ENCODE measurements around a stretch of chr1.

DNA sequence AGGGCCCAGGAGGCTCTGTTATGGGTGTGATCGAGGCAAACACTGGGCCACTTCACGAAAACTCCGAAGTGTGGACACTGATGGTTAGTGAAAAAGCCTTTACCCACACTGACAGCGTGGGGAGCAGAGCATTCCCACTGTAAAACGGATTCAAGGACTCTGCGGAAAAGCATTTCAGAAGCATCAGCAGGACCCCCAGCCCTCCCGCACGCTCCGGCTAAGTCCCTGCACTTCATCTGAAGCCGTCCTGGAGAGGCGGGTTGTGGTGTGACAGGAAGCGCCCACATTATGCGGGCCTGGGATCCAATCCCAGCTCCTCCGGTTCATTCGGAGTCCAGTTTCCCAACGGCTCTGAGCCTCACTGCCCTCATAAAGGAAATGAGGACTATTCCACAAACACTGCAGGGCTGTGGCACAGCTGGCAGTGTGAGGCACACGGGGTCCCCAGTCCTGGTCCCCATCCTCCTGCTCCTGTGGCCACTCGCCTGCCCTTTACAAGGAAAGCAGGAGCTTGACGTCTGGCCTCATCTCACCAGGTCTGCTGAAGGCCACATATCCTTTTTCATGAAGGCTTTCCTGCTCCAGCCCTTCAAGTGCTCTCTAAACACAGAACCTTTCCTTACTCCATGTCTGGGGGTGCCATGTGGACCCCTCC is 63.2 kb downstream of the MRPL37 start:
- RRBS, 2 experiments, result 100% methylated on average over 4 of the region's 19 CpGs
CAGE:
- cytosol, long polyA minus RNA, result no peak
- cytosol, long polyA plus RNA, result no peak
- long polyA plus RNA, result no peak
- nucleus, long polyA minus RNA, result no peak
- nucleus, long polyA plus RNA, result no peak

DNA sequence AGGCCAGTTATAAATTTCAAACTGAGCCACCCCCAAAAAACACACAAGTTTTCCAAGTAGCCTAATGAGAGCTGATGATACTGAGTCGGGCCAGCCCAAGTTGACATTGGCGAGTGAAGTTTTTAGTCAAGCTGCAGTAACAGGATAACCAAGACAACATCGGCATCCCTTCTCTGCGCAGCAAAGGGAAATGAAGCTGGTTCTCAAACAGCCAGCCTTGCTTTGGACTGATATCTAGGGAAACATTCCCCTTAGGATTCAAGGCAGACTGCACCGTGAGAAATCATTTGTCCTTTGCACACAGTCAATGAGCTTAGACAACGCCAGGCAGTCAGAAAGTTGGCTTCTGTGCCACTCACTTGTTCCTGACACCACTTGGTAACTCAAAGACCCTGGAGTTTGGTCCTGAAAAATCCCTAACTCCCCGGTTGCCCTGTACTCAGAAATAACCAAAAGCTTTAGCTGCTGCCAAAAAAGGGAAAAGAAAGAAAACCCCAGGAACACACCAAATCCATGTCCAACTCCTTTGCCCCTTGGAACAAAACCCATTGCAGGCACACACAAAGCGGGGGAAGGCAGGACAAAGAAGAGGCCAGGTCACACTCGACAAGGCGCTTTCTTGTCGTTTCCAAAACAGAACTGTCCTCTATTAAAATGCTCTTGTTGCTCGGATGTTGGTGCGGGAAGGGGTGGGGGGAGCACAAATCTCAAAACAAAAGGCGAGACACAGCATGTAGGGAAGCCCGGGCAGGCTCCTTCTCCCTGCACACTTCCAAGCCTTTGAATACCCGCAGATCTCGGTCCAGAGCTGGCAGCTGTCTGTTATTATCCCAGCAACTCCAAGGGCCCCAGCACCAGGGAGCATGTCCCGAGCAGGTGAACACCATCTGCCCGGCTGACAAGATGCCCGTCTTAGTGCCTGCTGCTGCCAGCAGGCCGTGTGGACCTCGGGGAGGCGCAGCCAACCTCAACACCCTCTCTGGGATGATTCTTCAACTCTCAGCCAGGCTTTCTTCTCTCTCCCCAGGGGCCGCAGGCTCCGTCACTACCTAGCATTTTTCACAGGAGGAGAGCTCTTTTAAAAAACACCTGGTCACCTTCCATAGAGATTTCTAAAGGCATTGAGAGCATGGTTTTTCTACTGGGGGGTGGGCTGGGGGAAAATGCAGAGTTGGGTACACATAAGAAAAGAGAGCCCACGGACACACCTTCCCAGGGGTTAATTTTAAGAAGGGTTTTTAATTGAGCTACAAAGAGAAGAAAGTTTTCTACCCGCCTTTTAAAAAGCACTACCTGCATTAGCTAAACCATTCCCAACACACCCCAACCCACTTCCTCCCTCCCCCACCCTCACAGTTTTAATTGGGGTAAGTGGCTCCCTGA is 109.8 kb downstream of the MRPL37 start:
- RRBS, 2 experiments, result no CpG with 5 or more reads among the region's 27 CpGs
CAGE:
- cytosol, long polyA minus RNA, result no peak
- cytosol, long polyA plus RNA, result no peak
- long polyA plus RNA, result no peak
- nucleus, long polyA minus RNA, result start-site peak on the minus strand centred at position 1,103 of the sequence, 58 bp wide, 5 reads
- nucleus, long polyA plus RNA, result no peak

GRCh38 chr1:54344663-54345722 is 145.0 kb downstream of the MRPL37 start:
- RRBS, 2 experiments, result no CpG with 5 or more reads among the region's 20 CpGs
CAGE:
- cytosol, long polyA minus RNA, result no peak
- cytosol, long polyA plus RNA, result no peak
- long polyA plus RNA, result no peak
- nucleus, long polyA minus RNA, result no peak
- nucleus, long polyA plus RNA, result no peak

- RRBS, 2 experiments, result no CpG with 5 or more reads among the region's 7 CpGs
CAGE:
- cytosol, long polyA minus RNA, result no peak
- cytosol, long polyA plus RNA, result no peak
- long polyA plus RNA, result no peak
- nucleus, long polyA minus RNA, result no peak
- nucleus, long polyA plus RNA, result no peak
These were observed 149.8 kb downstream of the MRPL37 start for GRCh38 chr1:54349646-54350207.

- RRBS, 2 experiments, result no CpG with 5 or more reads among the region's 14 CpGs
CAGE:
- cytosol, long polyA minus RNA, result no peak
- cytosol, long polyA plus RNA, result no peak
- long polyA plus RNA, result no peak
- nucleus, long polyA minus RNA, result no peak
- nucleus, long polyA plus RNA, result no peak
These were observed 151.5 kb downstream of the MRPL37 start for GRCh38 chr1:54351164-54352122.

- RRBS, 2 experiments, result no CpG with 5 or more reads among the region's 3 CpGs
CAGE:
- cytosol, long polyA minus RNA, result no peak
- cytosol, long polyA plus RNA, result no peak
- long polyA plus RNA, result no peak
- nucleus, long polyA minus RNA, result no peak
- nucleus, long polyA plus RNA, result no peak
These were observed 139.8 kb upstream of the ACOT11 start for GRCh38 chr1:54408278-54408600.

DNA sequence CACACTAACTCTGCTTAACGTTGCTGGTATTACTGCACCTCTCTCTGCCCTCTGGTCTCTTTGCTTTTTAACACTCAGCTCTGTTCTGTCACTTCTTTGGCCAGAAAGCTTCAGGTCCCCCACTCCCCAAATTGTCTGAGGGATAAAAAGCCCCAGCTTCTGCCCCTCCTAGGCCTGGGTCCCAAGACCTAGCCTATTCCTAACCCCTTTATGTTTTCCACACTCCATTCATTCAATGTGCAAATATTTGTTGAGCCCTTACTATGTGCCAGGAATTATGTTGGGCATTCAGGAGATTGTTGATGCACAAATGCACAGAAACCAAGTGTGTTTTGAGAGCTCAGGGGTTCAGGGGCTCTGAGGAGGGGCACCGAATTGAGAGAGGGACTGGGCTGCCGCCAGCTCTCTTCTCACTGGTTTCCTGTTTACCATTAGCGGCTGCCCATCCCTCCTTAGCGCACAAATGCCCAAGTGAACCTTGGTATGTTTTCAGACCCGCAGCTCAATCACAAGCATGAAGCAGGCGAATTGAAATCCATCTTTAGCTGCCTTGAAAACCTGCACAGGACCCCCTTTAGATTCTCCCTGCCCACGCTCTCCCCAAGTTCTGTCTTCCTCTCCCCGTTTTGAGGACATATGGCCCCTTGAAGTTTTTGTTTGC is 61.3 kb upstream of the ACOT11 start:
- RRBS, 2 experiments, result no CpG with 5 or more reads among the region's 9 CpGs
CAGE:
- cytosol, long polyA minus RNA, result no peak
- cytosol, long polyA plus RNA, result no peak
- long polyA plus RNA, result no peak
- nucleus, long polyA minus RNA, result no peak
- nucleus, long polyA plus RNA, result no peak

DNA sequence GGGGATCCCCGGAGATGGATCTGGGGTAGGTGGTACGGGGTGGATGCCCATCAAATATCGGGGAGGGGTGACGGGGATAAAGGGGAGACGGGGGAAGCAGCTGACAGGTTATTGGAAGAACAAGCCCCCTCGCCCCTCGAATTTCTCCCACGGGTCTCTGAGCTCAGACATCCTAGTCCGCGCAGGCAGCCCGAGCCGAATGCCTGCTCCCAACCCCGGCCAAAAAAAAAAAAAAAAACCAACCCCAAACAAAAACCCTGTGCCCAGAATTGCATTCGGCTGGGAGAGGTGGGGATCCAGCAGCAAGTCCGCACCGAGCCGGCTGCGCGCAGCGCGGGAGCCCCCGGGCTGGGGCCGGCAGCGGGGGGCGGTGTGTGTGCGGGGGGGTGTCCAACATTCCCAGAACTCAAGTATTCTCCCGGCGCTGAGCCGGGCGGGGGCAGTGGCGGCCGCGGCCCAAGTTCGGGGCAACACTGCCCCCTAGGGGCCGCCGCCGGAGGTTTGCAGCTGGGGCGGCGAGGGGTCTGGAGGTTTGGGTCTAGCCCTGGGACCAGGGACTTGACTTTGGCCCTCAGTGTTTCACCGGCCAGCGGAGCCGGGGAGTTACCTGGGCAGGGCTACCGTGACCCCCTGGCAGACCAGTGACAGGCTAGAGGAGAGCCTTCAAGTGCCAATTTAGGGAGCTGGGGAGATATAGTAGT is 58.8 kb upstream of the ACOT11 start:
- RRBS, 2 experiments, result under 1 to 1% methylated on average over 15 to 21 of the region's 43 CpGs
CAGE:
- cytosol, long polyA minus RNA, result no peak
- cytosol, long polyA plus RNA, result no peak
- long polyA plus RNA, result no peak
- nucleus, long polyA minus RNA, result no peak
- nucleus, long polyA plus RNA, result no peak

DNA sequence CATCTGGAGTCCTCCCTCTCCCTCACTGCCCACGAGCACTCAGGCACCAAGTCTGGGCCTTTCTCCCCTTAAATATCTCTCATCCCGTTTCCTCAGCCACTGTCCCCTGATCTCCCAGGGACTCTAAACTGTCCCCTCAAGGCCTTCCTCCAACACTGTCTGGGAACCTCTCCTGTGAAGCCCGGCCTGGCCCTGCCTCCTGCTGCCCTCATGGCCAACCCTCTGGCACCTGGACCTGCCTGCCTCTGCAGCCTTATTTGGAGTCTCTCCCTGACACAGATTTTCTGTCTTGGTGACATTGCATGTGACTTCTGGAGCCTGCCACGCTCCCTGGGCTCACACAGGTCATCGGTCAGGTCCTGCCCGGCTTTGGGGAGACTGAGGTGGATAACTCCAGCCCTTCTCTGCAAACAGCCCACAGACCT is 57.2 kb upstream of the ACOT11 start:
- RRBS, 2 experiments, result no CpG with 5 or more reads among the region's 6 CpGs
CAGE:
- cytosol, long polyA minus RNA, result no peak
- cytosol, long polyA plus RNA, result no peak
- long polyA plus RNA, result no peak
- nucleus, long polyA minus RNA, result no peak
- nucleus, long polyA plus RNA, result no peak

DNA sequence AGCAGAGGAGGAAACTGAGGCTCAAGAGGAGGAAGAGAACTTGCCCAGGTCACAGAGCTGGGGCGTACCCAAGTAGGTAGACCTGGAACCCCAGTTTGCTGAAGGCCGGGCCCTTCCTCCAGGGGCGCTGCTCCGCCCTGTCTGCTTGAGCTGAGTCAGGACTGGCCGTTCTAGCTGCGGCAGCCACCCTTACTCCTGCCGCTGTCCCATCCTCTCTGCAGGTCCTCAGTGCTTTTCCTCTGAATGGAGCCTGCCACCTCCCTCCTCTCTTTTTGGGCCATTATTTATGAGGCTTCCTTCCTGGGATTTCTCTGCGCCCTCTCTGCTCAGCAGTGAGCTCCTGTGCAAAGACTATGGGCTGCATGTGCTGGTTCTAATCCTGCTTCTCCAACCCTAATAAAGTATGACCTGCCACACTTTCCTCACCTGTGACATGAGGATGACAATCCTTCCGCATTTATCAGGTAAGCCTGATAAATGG is 404 bp upstream of the TTC22 start:
- RRBS, 2 experiments, result no CpG with 5 or more reads among the region's 9 CpGs
CAGE:
- cytosol, long polyA minus RNA, result no peak
- cytosol, long polyA plus RNA, result no peak
- long polyA plus RNA, result no peak
- nucleus, long polyA minus RNA, result no peak
- nucleus, long polyA plus RNA, result no peak

- RRBS, 2 experiments, result no CpG with 5 or more reads among the region's 5 CpGs
CAGE:
- cytosol, long polyA minus RNA, result no peak
- cytosol, long polyA plus RNA, result no peak
- long polyA plus RNA, result no peak
- nucleus, long polyA minus RNA, result no peak
- nucleus, long polyA plus RNA, result no peak
These were observed 39.3 kb downstream of the DHCR24 start for GRCh38 chr1:54847351-54848484.

GRCh38 chr1:54848716-54849248 is 38.2 kb downstream of the DHCR24 start:
- RRBS, 2 experiments, result no CpG with 5 or more reads among the region's 4 CpGs
CAGE:
- cytosol, long polyA minus RNA, result no peak
- cytosol, long polyA plus RNA, result no peak
- long polyA plus RNA, result no peak
- nucleus, long polyA minus RNA, result no peak
- nucleus, long polyA plus RNA, result no peak

DNA sequence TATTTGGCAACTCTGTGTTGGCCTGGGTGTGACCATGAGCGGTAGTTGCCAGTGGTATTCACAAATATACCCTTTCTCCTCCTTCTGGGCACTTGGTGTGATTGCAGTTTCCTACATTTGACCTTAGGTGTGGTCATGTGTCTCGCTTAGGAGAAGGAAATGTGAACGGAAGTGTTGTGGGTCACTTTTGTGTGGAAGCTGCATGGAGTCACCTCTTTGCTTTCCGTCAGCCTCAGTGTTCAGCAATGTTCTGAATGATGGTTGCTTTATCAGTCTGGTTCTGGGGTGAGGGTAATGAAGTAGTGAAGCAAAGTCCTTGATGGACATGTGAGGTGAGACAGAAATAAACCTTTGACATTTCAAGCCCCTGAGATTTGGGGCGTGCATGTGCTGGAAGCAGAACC is 3.4 kb upstream of the PCSK9 start:
- RRBS, 2 experiments, result no CpG with 5 or more reads among the region's 5 CpGs
CAGE:
- cytosol, long polyA minus RNA, result no peak
- cytosol, long polyA plus RNA, result no peak
- long polyA plus RNA, result no peak
- nucleus, long polyA minus RNA, result no peak
- nucleus, long polyA plus RNA, result no peak

DNA sequence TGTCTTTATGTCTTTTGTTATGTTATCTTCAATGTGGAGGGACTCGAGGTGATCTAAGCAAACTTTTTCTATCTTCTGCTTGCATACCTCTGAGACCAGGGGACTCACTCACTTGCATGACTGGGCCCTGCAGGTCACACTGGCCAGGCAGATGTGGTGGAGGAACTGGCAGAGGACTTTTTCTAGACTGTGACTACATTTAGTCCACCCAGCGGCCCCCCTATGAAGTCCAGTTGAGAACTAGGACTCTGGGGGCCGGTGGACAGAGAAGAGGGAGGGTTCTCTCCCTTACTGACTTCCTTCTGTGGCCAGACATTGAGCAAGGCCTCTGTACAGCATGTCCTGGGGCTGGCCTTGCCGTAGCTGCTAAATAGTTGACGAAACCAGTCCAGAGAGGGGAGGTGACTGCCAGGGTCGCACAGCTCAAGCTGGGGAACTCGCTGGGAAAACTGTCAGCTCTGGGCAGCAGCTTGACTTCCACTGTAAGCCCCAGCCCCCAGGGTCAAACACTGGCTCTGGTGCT is 13.8 kb downstream of the PCSK9 start:
- RRBS, 2 experiments, result no CpG with 5 or more reads among the region's 7 CpGs
CAGE:
- cytosol, long polyA minus RNA, result no peak
- cytosol, long polyA plus RNA, result no peak
- long polyA plus RNA, result no peak
- nucleus, long polyA minus RNA, result no peak
- nucleus, long polyA plus RNA, result no peak

DNA sequence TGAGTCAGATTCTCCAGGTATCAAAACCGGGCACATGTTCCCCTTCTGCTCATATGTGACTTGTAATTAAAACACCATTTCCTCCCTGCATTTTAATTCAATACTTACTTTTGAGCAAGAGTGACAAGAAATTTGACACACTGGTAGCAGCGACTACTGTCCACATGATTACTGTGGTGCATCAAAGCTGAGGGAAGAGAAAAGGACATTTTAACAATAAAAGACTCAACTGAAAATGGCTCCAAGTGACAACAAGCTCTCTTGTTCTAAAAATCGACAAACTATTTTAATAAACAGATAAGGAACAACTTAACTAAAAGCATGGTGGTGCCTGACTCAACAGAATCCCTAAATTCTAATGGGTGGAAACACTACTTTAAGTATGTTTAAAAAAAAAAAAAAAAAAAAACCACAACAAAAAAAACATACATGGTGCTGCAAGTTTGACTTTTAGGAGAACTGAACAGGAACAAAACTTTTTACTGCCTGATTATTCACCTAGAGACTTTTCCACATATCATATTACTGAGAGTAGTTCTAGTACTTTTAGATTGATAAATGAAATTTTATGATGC is 34.5 kb downstream of the PCSK9 start:
- RRBS, 2 experiments, result no CpG with 5 or more reads among the region's 3 CpGs
CAGE:
- cytosol, long polyA minus RNA, result no peak
- cytosol, long polyA plus RNA, result no peak
- long polyA plus RNA, result no peak
- nucleus, long polyA minus RNA, result no peak
- nucleus, long polyA plus RNA, result no peak

DNA sequence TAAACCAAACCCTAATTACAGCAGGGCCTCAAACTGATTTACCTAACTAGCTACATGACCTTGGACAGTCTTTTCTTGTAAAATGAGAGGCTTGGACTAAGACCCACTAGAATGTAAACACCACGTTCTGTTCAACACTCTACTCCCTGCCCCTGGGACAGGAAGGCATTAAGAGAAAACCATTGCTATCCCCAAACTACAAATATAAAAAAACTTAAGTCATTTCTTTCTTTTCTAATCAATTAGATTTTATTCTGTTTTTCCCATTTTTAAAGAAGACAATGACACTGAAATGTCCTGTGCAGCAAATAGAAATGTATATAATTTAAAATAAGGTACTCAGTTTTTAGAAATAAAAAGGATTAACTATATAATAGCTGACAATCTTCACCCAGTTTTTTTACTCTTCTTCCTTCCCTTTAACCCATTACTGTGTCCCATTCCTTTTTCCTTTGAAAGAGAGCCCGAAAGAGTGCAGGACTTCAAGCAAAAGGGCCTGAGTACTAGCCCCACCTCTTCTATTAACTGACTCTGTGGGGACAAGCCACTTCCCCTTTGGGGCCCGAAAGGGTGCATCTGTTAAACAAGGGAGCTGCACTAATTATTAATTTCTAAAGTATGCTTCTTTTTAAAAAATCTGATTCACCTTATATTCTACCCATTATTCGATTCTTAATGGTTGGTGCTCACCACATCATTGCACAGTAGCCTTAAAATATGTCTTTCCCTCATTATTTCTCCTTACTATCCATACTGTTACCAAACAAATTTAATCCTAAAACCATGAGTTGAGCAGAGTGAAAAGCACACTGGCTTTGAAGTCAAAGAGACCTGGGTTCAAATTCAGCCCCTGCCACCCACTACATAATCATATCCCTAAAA is 3.4 kb downstream of the USP24 start:
- RRBS, 2 experiments, result no CpG with 5 or more reads among the region's 4 CpGs
CAGE:
- cytosol, long polyA minus RNA, result no peak
- cytosol, long polyA plus RNA, result no peak
- long polyA plus RNA, result no peak
- nucleus, long polyA minus RNA, result start-site peak on the minus strand centred at position 292 of the sequence, 210 bp wide, 24 reads
- nucleus, long polyA plus RNA, result no peak

GRCh38 chr1:55230564-55231008 is 15.4 kb upstream of the USP24 start:
- RRBS, 2 experiments, result no CpG with 5 or more reads among the region's 2 CpGs
CAGE:
- cytosol, long polyA minus RNA, result no peak
- cytosol, long polyA plus RNA, result no peak
- long polyA plus RNA, result no peak
- nucleus, long polyA minus RNA, result no peak
- nucleus, long polyA plus RNA, result no peak

DNA sequence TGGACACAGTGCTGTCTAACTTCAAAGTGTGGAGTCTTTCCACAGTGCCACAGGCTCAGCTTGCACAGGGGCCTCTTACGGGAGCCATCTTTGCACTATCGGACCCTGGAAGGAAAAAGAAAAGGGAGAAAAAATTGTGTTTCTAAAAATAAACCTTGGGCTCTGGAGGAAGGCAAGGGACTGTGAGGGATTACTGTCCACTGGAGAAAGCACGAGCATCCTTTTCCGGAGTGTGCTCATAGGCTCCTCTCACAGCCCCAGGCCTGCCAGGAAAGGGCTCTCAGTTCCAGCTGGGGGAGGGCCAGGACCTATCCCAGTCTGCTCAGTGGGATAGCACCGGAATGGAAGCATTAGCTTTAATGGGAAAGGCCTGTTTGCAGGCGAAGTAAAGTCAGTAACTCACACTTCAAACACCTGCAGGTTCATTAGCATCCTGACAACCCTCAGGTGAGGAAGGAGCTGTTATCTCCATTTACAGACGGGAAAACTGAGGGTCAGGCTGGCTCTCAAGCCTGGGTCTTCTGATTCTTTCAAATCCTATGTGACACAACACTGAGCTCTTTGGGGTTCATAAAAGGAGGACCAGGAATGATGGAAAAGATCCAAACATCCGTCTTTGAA is 113.9 kb upstream of the USP24 start:
- RRBS, 2 experiments, result 50 to 86% methylated on average over 1 to 2 of the region's 8 CpGs
CAGE:
- cytosol, long polyA minus RNA, result no peak
- cytosol, long polyA plus RNA, result no peak
- long polyA plus RNA, result no peak
- nucleus, long polyA minus RNA, result no peak
- nucleus, long polyA plus RNA, result no peak

DNA sequence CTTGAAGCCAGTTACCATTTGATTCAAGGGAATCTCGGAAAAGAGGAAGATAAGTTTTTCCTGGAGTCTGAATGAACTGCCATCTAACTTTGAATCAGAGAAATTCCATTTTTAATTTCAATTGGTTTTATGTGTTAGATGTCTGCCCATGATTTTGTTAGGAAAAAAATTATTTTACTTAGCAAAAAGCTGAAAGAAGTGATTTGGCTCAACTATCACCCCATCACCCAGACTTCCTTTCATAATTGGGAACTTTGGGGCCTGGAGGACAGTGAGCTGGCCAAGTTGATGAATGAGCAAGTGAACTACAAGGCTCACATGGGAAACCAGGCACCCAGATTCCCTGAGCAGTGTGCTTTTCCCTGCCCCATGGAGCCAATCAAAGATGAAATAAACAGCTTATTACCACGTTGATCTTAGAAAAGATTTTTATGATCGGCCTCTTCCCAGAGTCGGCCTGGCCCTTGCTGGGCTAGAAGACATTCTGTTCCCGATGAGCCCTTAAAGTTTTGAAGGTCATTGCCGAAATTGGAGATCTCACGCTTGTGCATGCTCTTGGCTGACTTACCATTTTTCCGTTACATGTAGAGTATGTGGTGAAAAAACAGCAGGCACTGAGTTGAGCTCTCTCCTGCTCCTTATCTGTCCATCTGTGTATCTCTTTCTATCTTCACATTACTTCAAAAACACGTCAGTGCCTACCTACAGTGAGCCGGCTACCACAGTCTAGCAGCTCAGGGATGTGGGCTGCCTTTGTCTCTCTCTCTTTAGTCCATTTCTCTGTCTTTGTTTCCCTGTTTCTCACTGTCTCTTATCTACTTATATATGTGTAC is 248.6 kb upstream of the USP24 start:
- RRBS, 2 experiments, result no CpG with 5 or more reads among the region's 10 CpGs
CAGE:
- cytosol, long polyA minus RNA, result no peak
- cytosol, long polyA plus RNA, result no peak
- long polyA plus RNA, result no peak
- nucleus, long polyA minus RNA, result no peak
- nucleus, long polyA plus RNA, result no peak

GRCh38 chr1:56452097-56452650 is 127.2 kb downstream of the PLPP3 start:
- RRBS, 2 experiments, result no CpG with 5 or more reads among the region's 2 CpGs
CAGE:
- cytosol, long polyA minus RNA, result no peak
- cytosol, long polyA plus RNA, result no peak
- long polyA plus RNA, result no peak
- nucleus, long polyA minus RNA, result no peak
- nucleus, long polyA plus RNA, result no peak